ENCODE measurements around the genes CRACD, AASDH and CSN2.

DNA sequence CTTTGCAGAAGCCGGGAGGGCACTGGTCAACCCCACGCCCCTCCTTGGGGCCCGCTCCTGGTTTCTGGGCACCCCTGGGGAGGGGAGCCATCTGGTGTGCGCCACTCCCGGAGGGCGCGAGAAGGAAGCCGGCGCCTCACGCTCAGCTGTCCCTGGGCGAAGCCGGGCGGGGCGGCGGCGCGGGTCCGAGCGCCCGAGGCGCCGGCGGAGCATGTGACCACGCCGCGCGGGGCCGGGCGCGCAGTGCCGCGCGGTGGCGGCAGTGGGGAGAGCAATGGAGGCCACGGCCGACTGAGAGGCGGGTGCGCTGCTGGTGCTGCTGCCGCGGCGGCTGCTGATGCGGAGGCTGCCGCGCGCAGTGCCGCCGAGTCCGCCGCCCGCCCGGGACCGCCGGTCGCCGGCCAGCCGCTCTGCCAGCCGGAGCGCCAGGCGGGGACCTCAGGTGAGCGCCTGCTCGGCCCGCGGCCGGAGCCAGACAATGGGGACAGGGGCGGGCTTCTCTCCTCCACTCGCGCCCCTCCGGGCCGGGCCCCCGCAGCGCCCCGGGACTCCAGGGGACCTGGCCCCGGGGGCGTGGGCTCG lies at the start of gene CRACD:
CRACD (plus strand) TSS at position 241 of the 582 bp plus-strand sequence.
- RRBS: 2% methylated on average over 30 of the region's 75 CpGs

- RRBS: no CpG with 5 or more reads among the region's 22 CpGs
These were observed 72.7 kb downstream of the AASDH start for GRCh38 chr4:56314593-56314949.

DNA sequence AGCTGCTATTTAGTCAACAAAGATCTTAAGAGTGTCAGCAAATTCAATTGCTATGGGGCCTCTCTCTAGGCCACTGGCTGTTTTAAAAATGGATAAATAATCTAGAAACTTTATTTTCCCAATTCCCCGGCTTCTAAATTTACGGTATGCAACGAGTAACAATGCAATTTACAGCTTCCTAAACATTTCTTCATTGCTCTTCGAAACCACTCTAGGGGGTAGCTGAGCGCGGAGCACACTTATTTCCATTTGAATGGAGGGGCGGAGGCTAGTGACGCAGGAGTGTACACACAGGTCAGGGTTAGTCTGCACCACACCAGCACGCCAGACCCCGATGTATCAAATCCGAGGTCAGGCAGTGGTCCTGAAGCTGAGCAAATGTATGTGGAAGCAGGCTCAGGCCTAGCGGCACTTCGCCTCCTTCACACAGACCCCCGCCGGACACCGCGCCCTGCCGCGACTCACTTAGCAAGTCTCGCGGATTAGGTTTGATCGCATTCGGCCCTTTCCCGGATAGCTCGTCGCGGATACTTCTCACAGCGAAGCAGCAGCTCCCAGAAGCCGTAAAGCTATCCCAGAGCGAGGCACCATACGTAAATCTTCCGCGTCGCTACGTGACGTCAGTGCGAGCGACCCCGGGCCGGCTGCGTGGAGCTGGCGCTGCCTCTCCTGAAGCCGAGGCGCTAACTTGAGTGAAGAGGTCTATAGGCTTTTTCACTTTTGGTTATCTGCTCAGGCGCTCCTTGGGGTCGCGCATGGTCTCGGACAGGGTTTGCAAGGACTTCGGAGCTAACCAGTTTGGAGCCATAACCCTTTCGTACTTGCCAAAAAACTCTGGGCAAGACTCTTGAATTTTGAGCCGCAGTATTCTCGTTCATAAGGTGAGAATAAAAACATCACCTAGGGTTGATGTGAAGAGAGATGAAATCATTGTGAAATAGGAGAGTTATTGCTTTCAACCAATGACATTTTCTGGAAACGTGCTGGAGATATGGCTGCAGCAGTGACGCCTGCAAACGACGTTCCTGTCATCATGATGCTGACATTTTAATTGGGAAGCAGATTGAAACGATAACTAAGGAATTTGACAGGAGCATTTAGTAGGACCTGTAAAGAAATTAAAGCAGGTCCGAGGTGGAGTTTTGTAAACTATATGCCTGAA lies at the start of gene AASDH:
AASDH (minus strand) TSS at position 595 of the 1,162 bp plus-strand sequence.
- RRBS: 1% methylated on average over 10 of the region's 58 CpGs

DNA sequence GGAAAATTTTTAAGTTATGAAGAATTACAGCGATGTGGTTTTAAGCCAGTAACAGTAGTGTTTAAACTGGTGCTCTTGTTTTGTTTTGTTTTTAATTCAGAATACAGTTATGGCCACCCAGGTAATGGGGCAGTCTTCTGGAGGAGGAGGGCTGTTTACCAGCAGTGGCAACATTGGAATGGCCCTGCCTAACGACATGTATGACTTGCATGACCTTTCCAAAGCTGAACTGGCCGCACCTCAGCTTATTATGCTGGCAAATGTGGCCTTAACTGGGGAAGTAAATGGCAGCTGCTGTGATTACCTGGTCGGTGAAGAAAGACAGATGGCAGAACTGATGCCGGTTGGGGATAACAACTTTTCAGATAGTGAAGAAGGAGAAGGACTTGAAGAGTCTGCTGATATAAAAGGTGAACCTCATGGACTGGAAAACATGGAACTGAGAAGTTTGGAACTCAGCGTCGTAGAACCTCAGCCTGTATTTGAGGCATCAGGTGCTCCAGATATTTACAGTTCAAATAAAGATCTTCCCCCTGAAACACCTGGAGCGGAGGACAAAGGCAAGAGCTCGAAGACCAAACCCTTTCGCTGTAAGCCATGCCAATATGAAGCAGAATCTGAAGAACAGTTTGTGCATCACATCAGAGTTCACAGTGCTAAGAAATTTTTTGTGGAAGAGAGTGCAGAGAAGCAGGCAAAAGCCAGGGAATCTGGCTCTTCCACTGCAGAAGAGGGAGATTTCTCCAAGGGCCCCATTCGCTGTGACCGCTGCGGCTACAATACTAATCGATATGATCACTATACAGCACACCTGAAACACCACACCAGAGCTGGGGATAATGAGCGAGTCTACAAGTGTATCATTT lies 3.1 kb downstream of the REST start:
- RRBS: no CpG with 5 or more reads among the region's 15 CpGs

- RRBS: no CpG with 5 or more reads among the region's 4 CpGs
These were observed 29.9 kb downstream of the POLR2B start for GRCh38 chr4:57008526-57009009.

- RRBS: 20% methylated on average over 1 of the region's 5 CpGs
These were observed 65.0 kb downstream of the POLR2B start for GRCh38 chr4:57043584-57044197.

DNA sequence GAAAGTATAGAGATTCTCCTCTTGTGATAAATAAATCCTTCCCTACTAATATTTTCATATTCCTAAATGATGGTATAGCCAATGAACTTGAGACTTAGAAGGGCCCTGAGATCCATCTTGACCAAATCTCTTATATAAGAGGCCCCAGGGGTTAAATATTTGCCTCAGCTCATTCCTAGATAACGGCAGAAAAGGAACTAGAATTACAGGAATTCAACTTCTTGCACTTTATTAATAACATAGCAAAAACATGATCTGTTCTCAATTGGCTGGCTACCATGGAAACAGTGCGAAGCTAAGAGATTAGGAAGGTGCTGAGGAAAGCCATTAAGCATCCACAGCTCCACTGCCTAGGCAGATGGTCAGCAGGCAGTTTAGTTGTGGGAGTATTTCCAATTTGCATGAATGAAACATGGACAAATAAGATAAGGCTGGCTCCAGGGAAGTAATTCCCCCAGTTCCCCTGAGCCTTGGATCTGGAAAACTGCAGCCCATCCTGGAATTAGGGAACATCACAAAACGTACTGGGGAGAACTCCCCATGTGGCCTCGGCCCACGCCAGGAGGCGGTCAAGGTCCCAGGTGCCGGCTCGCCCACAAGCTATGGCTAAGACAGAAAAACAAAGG lies 45.5 kb downstream of the IGFBP7 start:
- RRBS: no CpG with 5 or more reads among the region's 8 CpGs

DNA sequence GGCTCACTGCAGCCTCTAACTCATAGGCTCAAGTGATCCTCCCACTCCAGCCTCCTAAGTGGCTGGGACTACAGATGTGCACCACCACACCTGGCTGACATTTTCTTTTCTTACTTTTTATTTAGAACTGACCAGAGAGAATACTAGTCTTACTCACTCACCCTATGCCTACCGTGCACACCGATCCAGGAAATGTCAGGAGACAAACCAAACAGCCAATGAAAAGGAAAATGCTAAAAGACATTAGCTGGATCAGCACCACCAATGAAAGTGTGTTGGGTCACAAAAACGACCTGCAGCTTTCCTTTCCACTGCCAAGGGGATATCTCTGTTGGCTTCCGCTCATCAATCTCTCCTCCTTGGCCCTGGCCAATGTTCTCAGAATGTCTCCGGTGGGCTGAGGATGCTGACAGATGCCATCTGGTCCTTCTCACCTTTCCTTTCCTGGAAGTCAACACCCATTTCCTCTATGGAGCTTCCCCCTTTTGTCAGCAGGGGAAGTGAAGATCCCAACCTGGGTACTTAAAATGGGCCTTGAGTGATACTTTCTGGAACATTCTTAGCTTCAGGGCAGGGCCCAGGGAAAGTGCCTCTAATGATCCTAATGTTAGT lies 29.5 kb downstream of the IGFBP7 start:
- RRBS: no CpG with 5 or more reads among the region's 5 CpGs

GRCh38 chr4:60564933-60565265 lies 635.2 kb upstream of the ADGRL3 start:
- RRBS: no CpG with 5 or more reads among the region's 2 CpGs

DNA sequence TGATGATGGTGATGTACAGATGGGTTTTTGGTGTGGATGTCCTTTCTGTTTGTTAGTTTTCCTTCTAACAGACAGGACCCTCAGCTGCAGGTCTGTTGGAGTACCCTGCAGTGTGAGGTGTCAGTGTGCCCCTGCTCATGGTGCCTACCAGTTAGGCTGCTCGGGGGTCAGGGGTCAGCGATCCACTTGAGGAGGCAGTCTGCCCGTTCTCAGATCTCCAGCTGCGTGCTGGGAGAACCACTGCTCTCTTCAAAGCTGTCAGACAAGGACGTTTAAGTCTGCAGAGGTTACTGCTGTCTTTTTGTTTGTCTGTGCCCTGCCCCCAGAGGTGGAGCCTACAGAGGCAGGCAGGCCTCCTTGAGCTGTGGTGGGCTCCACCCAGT lies 172.2 kb downstream of the ADGRL3 start:
- RRBS: no CpG with 5 or more reads among the region's 5 CpGs

DNA sequence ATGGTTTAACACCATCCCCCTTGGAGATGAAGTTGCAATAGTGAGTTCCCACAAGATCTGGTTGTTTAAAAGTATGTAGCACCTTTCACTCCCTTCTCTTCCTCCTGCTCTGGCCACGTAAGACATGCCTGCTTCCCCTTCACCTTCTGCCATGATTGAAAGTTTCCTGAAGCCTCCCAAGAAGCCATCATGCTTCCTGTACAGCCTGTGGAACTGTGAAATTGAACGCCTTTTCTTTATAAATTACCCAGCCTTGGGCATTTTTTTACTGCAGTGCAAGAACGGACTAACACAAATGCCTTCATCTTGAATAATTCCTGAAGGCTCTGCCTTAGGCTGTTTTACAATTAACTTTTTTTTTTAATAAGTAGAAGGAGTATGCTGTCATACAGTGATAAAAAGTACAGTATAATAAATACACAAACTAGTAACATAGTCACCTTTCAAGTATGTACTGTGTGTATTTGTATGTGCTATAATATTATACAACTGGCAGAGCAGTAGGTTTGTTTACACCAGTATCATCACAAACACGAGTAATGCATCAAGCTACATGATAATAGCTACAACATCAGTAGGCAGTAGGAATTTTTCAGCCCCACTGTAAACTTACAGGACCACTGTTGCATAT lies 91.4 kb downstream of the CENPC start:
- RRBS: no CpG with 5 or more reads among the region's 4 CpGs

DNA sequence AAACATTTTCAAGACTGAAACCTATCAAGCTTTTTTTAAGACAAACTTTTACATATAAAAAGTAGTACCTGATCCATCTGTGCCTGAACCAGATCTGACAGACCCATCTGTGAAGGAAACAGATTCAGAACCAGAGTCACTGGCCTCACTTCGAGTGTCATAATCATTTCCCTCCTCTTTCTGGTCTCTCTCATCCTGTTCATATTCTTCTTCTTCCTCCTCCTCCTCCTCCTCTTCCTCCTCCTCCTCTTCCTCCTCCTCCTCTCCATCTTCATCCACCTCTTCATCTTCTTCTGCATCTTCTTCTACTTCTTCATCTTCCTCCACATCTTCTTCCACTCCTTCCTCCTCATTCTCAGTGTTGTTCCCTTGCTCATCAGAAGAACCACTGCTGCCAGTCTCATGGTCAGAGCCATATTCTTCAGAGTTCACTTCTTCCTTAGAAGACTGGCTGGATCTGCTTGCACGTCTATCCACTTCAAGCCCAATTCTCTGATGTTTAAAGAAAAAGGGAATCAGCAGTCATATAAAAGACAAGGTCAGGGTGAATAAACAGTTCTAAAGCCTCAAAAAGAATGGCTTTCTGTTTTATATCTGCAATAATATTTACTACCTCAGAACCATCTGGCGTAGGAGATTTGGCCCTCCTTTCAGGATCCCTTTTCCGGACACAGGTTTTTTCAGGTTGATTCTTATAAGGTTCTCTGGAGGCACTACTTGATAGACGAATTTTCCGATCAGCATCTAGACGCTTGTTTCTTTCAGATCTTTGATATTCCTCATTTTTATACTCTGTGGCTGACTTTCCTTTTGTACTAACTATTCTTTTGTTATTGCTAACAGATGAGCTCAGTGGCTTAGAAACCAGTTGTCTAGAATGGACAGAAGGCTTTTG lies 12.7 kb downstream of the YTHDC1 start:
- RRBS: no CpG with 5 or more reads among the region's 7 CpGs

GRCh38 chr4:68569448-68569971 lies 6.6 kb downstream of the UGT2B17 start:
- RRBS: no CpG with 5 or more reads among the region's 7 CpGs

- RRBS: no CpG with 5 or more reads among the region's 5 CpGs
These were observed 57.7 kb upstream of the UGT2B7 start for GRCh38 chr4:69038507-69038950.

DNA sequence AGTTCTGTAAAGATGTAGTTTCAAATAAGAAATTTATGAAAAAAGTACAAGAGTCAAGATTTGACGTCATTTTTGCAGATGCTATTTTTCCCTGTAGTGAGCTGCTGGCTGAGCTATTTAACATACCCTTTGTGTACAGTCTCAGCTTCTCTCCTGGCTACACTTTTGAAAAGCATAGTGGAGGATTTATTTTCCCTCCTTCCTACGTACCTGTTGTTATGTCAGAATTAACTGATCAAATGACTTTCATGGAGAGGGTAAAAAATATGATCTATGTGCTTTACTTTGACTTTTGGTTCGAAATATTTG lies 574 bp downstream of the UGT2B7 start:
- RRBS: no CpG with 5 or more reads among the region's 3 CpGs

DNA sequence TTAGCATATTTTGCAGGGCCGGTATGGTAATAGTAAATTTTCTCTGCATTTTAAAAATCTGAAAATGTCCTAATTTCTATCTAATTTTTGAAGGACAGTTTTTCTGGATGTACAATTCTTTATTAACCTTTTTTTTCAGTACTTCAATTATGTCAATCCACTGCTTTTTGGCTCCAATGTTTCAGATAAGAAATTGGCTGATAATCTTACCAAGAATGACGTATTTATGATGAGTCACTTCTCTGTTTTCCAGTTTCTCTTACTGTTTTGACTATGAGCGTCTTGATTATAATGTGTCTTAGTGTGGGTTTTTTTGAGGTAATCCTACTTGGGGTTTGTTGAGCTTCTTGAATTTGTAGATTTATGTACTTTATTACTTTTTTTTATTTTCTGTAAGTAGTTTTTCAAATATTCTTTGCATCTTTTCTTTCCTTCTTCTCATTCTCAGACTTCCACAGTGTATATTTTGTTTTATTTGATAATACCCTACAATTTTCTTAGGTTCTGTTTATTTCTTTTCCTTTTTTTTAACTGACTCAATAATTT lies 47.2 kb downstream of the UGT2B11 start:
- RRBS: no CpG with 5 or more reads among the region's 3 CpGs

DNA sequence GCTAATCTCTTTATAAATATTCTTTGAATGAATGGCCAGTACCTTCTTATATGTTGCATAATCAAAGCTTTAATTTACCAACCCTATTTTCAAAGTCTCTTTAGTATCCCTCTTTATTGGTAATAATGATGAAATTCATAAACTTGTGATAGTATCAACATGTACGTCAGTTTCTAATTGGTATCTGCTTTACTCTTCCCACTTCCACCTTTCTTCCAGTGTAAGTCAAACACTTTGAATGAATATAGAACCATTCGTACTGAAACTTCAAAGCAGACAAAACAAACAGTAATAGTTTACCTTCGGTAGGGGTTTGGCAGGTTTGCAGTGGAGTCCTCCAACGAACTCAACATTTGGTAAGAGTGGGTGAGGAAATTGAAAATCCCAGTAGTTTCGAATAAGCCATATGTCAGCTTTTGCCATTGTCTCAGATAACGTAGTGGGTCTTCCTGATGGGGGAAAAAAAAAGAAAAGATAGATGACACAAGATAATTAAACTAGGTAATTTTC lies 2.3 kb downstream of the UGT2B4 start:
- RRBS: no CpG with 5 or more reads among the region's 6 CpGs

GRCh38 chr4:69518975-69519286 lies 23.2 kb upstream of the UGT2B4 start:
- RRBS: no CpG with 5 or more reads among the region's 3 CpGs

DNA sequence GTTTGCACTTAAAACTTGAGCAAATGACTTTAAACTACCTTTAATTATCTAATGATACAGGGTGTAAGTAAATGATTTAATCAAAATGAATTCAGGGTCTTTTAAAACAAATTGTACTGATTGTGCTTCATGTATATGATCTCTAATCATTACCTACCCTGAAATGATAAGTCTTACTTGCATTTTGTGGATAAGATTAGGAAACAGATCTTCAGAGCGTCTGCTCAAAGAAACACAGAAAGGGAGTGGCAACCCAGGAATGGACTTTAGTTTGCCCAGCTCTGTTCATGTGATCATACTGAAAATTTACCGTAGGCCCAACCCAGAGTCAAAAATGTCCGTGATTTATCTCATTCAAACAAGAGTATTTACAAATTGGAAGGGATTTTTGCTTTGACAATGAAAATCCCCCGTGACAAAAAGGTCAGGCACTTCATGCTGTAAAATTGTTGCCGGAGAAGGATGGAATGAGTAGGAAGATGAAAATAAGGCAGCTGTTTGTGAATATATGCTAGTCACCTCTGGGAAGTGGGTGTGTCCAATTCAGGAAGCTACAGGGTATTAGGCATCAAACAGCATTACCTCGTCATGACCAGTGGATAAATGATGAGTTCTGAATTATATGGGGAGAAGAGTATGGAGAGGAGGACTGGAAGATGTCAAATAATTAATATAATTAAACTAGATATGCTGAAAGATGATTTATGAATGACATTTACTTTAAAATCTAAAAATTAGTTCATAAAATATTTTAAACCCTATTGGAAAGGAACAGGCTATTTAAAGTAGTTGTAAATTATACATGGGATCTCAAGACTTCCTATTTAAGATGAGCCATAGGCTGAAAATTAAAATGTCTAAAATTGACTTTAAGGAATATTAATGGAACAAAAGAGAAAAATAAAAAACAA lies 1.2 kb downstream of the SULT1B1 start:
- RRBS: no CpG with 5 or more reads among the region's 6 CpGs

DNA sequence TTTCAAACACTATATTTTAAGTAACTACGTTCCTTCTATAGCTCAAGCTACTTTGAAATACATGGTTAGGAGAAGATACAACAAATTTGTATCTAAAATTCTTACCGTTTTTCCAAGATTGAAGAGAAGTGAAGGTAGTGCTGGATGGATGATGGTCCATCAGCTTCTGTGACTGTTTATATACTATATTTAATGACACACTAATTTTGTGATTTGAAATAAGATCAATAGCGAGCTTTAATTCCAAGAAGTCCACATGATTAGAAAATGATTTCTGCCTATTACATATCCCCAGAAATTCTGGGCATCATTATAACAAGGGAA lies at the start of gene CSN2:
CSN2 (minus strand) TSS at position 153 of the 324 bp plus-strand sequence.
- RRBS: no CpG with 5 or more reads among the region's 3 CpGs